SK-N-DZ (cell line): ENCODE data around the gene HES6.

DNA sequence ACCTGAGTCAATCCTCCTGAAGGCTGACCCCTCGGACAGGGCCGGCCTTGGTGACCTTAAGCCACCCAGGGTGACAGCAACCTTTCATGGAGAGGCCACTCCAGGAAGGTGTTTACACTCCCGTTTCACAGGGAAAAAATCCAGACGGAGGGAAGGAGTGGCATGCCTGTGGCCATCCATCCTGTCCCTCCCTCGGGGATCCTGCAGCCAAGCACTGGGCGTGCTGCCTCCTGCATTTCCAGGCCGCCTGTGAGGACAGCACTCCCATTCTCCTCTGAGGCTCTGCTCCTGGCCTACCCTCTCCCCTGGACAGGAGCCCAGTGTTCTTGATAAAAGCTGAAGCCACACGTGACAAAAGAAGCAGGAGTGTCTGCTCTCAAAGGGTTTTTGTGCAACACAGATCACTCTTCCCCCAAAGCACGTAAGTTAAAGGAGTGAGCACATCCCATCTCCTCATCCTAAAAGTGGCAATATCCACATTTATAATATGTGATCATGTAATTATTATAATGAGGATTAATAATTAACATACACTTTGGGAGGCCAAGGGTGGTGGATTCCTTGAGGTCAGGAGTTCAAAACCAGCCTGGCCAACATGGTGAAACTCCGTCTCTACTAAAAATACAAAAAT is 8.1 kb downstream of the RAB17 start:
RAMPAGE:
- cytosol, long total RNA, result no peak
- nucleus, long total RNA, result no peak

DNA sequence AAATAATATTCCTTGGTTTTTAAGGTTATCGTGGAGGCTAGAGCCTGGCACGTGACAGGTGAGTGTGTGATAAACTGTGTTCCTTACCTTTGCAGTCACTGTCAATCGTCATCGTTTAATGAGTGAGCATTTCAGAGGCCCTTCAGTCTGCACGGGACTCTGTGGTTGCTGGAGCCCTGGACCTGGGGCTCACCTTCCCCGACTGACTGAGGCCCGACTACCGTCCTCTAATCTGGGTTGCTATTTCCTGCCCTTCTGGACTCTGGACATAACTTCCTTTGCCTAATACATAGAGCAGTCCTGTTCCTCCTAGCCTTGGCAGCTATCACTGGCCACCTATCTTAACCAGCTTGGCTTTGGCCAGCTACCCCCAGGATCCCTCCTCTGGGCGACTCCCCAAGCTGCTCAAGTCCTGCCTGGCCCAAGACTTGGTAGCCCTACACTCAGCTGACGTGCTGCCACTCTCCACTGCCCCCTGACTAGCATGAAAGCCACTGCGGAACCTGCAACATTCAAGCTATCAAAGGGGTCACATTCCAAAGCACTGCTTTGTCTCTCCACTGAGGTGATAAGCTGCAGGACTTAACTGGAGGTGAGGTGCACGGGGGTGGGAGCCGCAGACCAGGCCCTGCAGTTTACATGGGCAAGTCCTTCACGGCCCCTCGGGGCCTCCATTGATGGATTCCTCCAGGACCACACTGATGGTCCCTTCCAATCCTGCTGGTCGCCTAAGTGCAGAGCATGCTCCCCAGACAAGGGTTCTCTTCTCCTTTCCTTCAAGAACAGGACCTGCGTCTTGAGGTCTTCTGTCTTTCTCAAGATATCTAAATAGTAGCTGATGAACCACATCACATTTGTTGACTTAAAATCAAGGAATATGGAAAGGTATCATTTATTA is 11.1 kb upstream of the RAB17 start:
RAMPAGE:
- cytosol, long total RNA, result no peak
- nucleus, long total RNA, result no peak

DNA sequence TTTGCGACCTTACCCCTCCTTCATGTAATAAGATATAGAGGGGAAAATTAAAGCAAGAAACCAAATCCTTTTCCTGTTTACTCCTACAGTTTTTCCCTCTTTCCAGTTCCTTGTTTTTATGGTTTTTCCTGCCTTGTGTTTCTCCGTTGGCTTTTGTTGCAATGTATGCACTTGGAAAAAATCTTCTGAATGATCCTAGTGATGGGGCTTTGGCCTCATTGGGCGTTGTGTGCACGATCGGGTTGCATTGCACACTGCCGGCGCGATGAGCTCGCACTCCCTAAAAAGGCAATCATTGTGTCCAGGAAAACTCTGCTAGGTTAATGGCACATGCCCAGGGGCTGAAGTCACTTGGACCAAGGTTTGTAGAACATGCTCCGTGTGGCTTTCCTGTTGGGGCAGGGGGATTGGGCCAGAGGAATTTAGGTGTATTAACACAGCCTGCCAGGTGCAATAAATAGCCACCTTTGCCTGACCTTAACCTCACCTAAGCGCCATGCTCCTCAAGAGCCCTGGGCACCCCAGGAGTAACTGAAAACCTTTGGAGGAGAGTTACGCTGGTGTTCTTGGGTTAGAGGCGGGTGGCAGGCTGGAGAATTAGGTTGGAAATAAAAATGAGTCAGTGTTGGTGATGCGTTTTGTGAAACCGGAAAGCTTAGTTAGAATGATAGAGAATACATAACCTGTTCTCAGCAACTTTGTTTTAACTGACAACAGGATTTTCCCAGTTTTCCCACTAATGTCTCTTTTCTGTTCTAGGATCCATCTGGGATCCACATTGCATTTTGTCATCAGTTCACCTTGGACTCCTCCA is 16.8 kb downstream of the LRRFIP1 start:
RAMPAGE:
- cytosol, long total RNA, result no peak
- nucleus, long total RNA, result no peak

RAMPAGE:
- cytosol, long total RNA, result no peak
- nucleus, long total RNA, result no peak
Measured at GRCh38 chr2:237685235-237685588, 57.8 kb downstream of the LRRFIP1 start.

DNA sequence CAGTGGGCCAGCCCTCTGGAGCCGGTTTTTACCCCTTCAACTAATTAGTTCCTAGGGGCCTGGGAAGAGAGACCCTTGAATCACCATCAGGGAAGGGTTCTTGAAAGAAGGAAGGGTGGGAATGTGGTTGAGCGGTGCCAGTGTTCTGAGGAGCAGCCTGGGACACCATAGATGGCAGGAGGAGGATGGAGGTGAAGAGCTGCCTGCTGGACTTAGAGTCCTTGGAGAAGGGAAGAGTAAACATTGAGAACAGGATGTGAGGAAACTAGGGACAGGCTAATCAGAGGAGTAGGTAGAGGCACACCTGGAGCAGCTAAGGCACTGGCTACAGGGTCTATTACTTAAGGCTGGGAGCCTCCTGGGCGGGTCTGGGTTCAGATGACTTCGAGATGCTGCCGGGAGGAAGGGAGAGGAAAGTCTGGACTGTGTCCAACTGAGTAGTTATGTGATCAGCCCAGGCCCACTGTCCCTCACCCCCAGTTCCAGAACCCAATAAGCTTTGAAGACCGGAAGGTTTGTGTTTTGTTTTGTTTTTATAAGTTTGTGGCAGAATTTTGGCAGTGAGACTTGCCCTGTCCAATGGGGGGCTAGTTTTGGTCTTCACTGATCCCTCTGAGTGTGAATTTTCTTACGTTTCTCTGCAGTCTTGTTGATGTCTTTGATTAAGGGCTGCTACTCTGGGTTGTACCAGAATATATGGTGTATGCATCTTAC is 66.3 kb downstream of the LRRFIP1 start:
RAMPAGE:
- cytosol, long total RNA, result no peak
- nucleus, long total RNA, result no peak

RAMPAGE:
- cytosol, long total RNA, result no peak
- nucleus, long total RNA, result no peak
Measured at GRCh38 chr2:237694965-237695944, 67.9 kb downstream of the LRRFIP1 start.

GRCh38 chr2:237702944-237704093 is 75.9 kb downstream of the LRRFIP1 start:
RAMPAGE:
- cytosol, long total RNA, result no peak
- nucleus, long total RNA, result no peak

GRCh38 chr2:237732085-237732597 is 66.4 kb upstream of the RBM44 start:
RAMPAGE:
- cytosol, long total RNA, result no peak
- nucleus, long total RNA, result no peak

GRCh38 chr2:237798879-237799290 is 306 bp downstream of the RBM44 start:
RAMPAGE:
- cytosol, long total RNA, result no peak
- nucleus, long total RNA, result no peak

DNA sequence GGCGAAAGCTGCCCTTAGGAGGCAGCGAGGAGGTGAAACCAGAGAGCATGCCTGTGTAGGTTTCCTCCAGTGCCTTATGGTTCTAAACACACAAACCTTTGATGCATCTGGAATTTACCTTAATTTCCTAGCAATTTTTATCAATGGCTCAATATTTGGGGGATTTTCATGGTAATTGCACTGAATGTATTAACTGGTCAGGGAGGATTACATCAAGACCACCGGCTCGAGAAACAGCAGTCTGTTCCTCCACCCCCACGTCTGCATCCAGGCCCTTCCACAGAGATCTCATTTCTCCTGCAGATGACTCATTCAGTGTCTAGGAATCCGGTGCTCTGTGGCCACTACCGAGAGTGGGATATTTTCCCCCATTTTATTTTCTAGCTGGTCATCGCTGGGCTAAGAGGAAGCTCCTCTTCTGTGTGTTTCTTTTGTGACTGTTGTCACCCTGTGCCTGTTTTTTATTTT is 6.5 kb downstream of the RAMP1 start:
RAMPAGE:
- cytosol, long total RNA, result no peak
- nucleus, long total RNA, result no peak

GRCh38 chr2:237899343-237899798 is 39.9 kb downstream of the RAMP1 start:
RAMPAGE:
- cytosol, long total RNA, result no peak
- nucleus, long total RNA, result no peak

GRCh38 chr2:237904903-237905758 is 45.7 kb downstream of the RAMP1 start:
RAMPAGE:
- cytosol, long total RNA, result no peak
- nucleus, long total RNA, result no peak

RAMPAGE:
- cytosol, long total RNA, result no peak
- nucleus, long total RNA, result no peak
Measured at GRCh38 chr2:238141861-238142306, 3.4 kb downstream of the KLHL30 start.

DNA sequence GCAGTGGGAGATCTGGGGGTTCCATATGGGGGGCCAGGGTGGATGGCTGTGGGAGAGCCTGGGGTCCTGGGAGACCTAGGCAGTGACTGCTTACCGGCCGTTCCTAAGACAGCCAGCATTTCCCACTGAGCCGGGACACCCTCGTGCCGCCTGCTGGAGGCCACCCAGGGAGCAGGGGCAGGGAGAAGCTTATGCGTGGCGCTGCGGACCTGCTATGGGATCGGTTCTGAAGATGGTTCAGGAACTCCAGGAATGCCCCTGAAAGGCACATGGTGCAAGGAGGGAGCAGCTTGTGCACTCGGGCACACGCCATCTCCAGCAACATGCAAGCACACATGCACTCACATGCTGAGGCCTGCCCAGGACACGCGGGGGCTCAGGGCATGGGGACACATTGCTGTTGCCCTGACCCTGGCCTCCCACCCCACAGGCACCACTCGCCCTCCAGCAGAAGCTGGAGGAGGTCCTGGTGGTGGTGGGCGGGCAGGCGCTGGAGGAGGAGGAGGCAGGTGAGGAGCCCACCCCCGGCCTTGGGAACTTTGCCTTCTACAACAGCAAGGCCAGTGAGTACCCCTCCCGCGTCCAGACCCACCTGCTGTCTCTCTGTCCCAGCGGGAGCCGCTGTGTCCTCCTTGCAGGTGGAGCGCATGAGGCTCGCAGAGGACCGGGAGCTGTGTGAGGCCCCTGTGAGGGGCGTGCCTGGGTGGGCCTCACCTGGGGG is 4.1 kb downstream of the KLHL30 start:
RAMPAGE:
- cytosol, long total RNA, result no peak
- nucleus, long total RNA, result no peak

DNA sequence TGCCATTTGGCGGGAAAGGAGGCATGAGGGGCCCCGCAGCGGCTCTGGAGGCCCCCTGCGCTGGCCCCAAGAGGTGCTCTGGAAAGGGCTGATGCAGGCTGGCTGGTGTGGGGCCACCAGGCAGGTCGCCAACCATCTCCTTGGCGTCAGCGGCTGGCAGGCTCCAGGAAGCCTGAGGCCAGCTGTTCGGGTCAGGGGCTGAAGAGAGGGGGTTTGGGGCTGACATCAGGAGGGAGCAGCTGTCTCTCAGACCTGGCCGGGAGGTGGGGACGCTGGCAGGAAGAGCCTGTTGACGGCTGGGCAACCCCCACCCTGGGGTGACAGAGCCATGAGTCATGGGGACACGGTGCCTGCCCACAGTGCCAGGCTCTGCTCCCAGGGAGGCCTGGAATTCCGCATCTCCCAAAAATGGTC is 5.1 kb downstream of the KLHL30 start:
RAMPAGE:
- cytosol, long total RNA, result no peak
- nucleus, long total RNA, result no peak

DNA sequence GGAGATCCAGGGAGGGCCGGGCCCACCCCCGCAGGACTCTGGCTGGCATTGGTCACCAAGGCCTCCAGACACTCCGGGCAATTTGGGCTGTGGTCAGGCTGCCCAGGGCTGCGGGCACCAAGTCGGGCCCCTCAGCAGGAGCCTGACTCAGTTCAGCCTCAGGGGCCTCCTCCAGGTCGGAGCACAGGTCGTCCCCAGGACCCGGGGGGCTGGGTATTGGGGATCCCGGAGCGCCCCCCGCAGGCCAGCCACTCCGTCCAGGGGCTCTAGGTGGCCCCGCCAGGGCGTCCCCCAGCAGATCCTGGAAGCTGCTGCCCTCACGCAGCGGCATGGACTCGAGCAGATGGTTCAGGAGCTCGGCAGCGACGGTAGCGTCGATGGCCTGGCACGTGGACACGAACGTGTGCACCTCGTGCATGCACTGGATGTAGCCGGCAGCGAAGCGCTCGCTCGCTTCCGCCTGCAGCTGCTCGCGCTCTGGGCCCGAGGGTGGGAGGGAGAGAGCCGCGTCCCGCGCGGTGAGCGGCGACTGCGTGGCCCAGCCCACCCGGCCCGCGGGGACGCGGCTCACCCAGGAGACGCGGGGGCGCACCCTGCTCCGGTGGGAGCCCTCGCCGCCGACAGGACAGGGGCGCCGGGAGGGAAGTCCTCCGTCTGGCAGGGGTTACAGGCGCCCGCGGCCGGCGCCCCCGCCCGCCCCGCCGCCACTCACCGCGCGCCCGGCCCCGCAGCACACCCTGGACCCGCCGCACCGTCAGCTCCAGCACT is 879 bp downstream of the HES6 start:
RAMPAGE:
- cytosol, long total RNA, result no peak
- nucleus, long total RNA, result no peak

GRCh38 chr2:238239766-238240540 is at the start of gene HES6:
TSS of gene HES6 (minus strand) at chr2:238240038.
RAMPAGE:
- cytosol, long total RNA, result no peak
- nucleus, long total RNA, result no peak

RAMPAGE:
- cytosol, long total RNA, result no peak
- nucleus, long total RNA, result no peak
Measured at GRCh38 chr2:238300562-238301126, 12.2 kb upstream of the PER2 start.

RAMPAGE:
- cytosol, long total RNA, result no peak
- nucleus, long total RNA, result no peak
Measured at GRCh38 chr2:238320913-238321387, 632 bp downstream of the TRAF3IP1 start.

GRCh38 chr2:238337589-238338193 is 17.4 kb downstream of the TRAF3IP1 start:
RAMPAGE:
- cytosol, long total RNA, result no peak
- nucleus, long total RNA, result no peak